ENCODE measurements around the genes USP11, TIMP1, SYN1, SPACA5, OTUD5 and CACNA1F.

DNA sequence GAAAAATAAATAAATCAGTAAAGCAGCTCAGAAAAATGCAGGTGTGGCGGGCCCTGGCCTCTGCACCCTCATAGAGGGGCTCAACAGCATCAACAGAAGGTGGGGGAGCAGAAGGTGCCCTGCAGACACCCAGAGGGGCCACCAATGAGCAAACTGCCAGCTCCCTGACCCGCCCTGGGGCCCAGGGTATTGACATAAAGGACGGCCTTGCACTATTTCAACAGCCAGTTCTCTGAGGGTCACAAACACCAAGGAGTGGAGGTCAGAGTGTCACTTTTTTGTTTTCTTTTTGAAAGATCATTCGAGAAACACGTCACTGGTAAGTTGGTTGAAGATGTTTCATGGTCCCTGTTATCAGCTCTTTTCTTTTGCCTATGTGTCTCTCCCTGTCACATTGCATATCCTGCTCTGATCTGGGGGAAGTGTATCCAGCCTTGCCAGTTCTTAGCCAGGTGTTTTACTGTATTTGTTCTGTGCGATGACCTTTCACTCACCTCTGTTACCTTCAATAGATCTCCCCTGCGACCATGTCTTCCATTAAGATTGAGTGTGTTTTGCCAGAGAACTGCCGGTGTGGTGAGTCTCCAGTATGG, 2.5 kb downstream of the RGN start:
- PRO-cap, result no peak

GRCh38 chrX:47179207-47179997, 14.2 kb upstream of the UBA1 start:
- PRO-cap, result no peak

- PRO-cap, result bidirectional peak, plus-strand start at chrX:47233026, minus-strand start at chrX:47232914
These were observed at the start of gene USP11 for GRCh38 chrX:47232797-47233201. TSS of gene USP11 (plus strand) at chrX:47233009.

- PRO-cap, result no peak
These were observed 26.8 kb downstream of the ZNF41 start for GRCh38 chrX:47456138-47456749.

DNA sequence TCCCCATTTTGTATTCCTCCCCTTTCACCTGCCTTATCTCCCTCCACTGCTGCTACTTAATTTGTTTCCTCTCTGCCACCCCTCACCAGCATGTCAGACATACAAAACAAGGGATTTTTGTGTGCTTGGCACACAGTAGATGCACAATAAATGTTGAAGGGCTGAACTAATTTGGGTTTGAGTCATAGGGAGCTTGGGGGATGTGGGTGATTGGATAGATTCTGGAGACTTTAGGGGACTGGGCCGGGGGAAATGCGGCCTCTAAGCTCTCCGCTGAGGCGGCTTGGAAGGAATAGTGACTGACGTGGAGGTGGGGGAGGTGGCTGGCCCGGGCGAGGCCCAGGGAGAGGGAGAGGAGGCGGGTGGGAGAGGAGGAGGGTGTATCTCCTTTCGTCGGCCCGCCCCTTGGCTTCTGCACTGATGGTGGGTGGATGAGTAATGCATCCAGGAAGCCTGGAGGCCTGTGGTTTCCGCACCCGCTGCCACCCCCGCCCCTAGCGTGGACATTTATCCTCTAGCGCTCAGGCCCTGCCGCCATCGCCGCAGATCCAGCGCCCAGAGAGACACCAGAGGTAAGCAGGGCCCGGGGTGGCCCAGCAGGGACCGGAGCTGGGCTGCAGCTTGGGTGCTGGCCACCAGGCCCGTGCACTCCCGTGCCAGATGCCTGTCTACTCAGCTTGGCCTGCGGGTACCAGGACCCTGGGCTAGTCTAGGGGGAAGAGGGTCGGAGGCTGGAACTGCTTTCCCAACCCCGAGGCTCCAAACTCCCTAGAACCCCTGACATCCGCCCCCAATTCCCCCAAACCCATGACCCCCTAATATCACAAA, at the start of gene TIMP1:
Gene TIMP1 (plus strand): TSS at position 534 of the 828 bp plus-strand sequence.
- PRO-cap, result bidirectional peak, plus-strand start at position 510 of the sequence, minus-strand start at position 294 of the sequence

- PRO-cap, result no peak
These were observed 3.0 kb downstream of the TIMP1 start for GRCh38 chrX:47584988-47585928.

GRCh38 chrX:47619606-47620252, at the start of gene SYN1:
TSS of gene SYN1 (minus strand) at chrX:47619857.
- PRO-cap, result unidirectional peak, minus-strand start at chrX:47619857

GRCh38 chrX:47649175-47649738, 1.1 kb downstream of the ELK1 start:
- PRO-cap, result no peak

GRCh38 chrX:48006827-48007191, at the start of gene SPACA5:
TSS of gene SPACA5 (plus strand) at chrX:48006988.
- PRO-cap, result no peak

DNA sequence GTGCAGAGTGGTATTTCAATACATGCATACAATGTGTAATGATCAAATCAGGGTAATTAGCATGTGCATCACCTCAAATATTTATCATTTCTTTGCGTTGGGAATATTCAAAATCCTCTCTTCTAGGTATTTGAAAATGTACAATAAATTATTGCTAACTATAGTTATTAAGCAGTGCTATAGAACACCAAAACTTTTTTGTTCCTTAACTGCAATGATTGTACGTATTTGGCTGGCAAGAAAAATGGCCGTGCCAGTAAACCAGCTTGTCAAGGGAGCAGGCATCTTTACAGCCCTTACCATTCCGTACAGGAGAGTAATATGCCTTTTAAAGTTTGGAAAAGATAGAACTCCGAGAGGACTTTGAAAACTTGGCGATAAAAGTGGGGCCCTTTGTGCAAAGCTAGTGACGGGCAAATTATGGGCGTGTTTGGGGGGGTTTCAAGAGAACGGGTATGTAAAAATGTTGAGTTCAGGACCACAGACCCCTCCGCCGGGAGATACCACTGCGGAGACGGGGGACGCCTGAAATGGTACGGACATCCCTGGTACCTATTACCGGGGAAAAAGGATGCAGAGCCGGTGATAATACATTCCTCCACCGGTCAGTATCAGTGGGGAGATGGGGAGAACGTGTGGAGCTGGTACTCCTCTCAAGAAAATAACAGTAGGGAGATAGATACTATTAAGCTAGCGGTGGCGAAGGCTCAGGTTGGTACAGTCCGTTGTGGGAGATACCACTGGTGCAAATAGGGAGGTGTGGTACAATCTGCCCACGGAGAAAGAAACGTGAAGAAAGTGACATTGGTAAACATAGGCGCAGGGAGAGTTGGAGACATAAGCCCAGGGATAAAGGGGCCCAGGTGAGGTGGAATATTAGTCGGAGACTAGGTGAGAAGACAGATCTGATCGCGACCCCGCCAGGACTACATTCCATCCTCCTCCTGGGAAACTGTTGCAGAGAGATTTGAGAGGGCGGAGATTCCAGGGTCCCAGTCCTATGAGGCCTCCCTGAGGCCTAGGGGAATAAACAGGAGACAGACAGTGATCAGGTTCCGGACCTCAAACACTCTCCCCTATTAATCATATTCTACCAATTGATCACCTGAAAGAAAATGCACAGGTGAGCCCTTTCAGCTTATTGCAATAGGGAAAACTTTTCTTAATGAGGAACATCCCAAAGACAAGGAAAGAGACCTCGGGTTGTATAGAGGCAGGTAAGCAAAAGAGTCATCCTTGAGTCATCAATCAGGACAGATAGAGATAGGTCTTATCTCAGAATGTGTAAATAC, 14.5 kb downstream of the SPACA5 start:
- PRO-cap, result bidirectional peak, plus-strand start at position 777 of the sequence, minus-strand start at position 502 of the sequence; bidirectional peak, plus-strand start at position 1,001 of the sequence, minus-strand start at position 928 of the sequence

GRCh38 chrX:48473178-48473357, 2.9 kb upstream of the FTSJ1 start:
- PRO-cap, result no peak

DNA sequence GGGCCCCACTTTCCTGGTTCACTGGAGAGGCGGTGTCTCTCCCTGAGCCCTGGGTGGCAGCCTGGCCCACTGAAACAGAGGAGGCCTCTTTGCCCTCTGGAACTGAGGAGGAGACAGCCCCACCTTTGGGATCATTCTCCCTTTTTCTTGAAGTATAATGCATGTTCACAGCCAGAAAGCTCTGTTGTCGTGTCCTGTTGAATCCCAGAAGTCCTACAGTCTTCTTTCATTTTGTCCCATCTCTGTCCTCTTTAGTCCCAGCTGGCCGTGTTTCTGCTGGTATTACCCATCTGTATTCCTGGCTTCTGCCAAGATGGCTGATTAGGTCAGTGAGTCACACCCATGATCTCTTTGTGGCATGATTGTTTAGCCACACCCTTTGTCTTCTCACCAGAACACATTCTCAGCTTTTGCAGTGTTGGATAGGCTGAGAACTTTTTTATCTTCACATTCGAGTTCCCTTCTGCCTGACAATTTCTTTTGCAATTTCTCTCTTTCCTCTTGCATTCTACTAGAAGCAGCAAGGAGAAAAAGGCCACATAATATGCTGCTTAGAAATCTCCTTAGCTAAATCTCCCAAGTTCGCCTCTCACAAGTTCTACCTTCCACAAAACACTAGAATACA, 7.9 kb upstream of the TBC1D25 start:
- PRO-cap, result no peak

DNA sequence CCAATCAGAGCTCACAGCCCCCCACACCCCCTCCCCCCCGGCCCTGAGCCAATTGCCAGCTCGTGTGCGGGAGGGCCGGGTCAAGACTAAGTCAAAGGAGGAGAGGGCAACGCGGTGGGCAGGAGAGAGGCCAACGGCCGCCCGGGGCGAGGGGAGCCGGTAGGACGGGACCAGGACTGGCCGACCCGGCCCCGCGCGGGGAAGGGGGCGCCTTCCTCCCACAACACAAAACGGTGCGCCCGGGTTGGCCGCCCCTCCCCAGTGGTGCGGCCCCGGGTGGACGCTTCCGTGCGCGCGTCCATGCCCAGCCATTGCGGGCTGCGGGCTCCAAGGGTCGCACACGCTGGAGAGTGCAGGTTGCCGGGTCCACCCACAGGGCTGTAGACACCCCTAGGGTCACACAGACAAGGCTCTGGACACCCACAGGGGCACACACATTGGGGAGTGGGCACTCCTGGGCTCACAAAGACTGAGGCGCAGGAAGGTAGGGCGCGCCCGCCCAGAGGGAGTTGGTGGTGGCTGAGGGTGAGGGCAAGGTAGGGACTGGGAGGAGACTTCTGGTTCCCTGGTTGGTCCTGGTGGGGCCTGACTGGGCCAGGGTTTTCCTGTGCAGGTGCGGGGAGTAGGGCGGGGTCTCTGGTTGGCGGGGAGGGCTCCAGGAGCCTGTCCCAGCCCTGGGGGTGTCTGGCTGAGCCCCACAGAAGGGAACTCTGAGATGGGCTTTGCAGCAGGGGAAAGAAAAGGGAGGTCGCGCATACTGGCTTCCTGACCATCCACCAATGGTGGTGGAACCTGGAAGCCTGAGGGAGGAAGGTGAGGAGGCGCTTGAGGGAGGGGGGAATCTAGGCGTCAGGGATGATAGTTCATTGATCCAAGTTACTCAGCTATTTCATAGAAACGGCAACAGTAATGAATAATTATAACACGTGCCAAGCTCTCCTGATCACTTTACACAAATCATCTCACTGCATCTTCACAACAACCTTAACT, 6.8 kb upstream of the WAS start:
- PRO-cap, result bidirectional peak, plus-strand start at position 94 of the sequence, minus-strand start outside the sequence; unidirectional peak, plus-strand start at position 311 of the sequence

GRCh38 chrX:48919432-48919874, 629 bp upstream of the PIM2 start:
- PRO-cap, result no peak

- PRO-cap, result no peak
These were observed 3.6 kb upstream of the PIM2 start for GRCh38 chrX:48922414-48922751.

- PRO-cap, result bidirectional peak, plus-strand start at chrX:48957710, minus-strand start at chrX:48957607; bidirectional peak, plus-strand start at chrX:48958154, minus-strand start at chrX:48957880
These were observed at the start of gene OTUD5 for GRCh38 chrX:48957497-48958282. TSS of gene OTUD5 (minus strand) at chrX:48957607.

DNA sequence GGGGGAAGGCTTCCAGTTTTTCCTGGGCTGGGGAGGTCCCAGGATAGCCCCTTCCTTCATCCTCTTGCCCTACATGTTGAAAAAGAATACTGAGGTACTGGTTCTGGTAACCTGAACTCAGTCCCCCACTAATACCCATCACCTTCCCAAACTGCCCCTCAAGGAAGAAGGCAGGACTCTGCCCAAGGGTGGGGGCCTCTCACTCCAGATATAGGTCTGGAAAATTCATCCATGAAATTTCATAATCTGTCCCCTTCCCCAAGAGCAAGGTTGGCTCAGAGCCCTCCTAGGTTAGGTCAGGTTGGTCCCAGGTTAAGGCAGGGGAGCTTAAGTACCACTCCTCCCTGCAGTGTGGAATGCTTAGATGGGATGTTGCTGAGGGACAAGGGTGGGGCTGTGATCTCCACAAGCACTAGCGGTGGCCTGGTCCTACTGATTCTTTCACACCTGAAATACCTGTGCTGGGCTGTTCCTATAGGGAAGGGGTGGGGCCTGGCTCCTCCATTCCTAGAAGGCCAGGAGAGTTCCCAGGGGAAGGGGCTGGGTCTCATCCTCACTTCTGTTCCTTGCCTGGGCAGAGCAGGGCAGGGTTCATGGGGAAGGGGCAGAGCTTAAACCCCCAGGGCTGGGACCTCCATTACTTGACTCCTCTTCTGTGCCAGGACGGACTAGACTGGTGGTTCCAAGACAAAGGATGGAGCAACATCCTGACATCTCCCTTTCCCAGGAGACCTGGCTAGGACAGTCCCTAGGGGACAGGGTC, 13.9 kb downstream of the TFE3 start:
- PRO-cap, result no peak

- PRO-cap, result bidirectional peak, plus-strand start at chrX:49072166, minus-strand start at chrX:49071940
These were observed 2.3 kb downstream of the PRAF2 start for GRCh38 chrX:49071219-49072115.

DNA sequence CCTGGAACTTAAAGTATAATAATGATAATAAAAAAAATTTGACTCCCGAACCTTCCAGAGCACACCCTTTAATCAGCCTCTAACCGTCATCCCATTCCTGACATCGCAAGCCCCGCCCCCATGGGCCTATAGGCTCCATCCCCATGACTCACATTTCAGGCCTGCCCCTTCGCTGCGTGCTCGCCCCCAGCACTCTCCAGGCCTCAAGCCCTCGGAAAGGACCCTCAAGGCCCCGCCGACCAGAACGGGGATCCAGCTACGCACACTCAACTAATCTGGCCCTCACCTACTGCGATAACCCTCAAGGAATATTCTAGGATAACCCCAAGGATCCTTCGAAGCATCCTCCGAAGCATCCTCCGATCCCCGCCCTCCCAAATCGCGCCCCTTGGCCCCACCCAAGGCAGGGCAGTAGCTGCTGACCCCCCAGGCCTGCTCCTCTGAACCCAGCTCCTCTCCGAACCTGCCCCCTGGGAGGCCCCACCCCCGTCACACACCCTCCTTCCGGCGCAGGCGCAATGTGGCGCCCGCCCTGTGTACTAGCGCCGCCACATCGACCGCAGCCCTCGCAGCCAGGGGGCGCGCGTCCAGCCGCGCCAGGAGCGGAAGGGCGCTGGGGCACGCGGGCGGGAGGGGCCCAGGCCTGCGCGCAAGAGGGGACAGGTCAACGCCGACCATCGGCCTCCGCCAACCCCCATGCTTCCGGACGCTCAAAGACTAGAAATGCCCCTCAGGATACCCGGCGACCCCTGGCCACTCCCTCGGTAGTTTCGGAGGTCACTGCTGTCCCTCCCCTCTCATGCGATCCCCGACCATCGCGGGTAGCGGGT, 6.5 kb upstream of the MAGIX start:
- PRO-cap, result bidirectional peak, plus-strand start at position 158 of the sequence, minus-strand start at position 70 of the sequence; bidirectional peak, plus-strand start at position 640 of the sequence, minus-strand start at position 465 of the sequence

DNA sequence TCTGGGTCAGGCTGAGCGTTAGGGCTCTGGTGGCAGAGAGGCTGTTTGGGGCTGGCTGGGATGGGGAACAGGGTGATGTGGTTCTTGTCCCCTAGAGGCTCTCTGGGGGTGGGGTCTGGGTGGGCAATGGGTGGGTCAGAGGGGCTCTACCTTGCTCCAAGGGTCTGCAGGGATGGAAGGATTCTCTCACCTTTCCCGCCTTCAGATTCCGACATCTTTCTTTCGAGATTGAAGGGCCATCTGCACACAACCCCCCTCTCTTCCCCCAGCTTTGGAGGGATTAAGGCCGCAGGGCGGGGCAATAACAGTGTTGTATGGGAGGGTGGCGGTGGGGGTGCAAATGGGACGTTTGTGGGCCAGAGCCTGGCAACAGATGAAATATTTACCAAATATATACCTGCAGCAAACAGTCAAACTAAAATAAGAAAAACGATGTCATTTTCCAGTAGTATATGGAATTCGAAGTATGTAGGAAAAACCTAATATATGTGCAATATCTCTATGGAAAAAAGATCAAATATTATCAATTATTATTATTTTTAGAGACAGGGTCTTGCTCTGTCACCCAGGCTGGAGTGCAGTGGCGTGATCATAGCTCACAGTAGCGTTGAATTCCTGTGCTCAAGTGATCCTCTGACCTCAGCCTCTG, at the start of gene CACNA1F:
Gene CACNA1F (minus strand): TSS at position 246 of the 649 bp plus-strand sequence.
- PRO-cap, result no peak

Data from bronchus (tissue), 1 donor.